Epithelial cell of esophagus (primary cell): Measurements from ENCODE around the gene DEFB112.

DNA sequence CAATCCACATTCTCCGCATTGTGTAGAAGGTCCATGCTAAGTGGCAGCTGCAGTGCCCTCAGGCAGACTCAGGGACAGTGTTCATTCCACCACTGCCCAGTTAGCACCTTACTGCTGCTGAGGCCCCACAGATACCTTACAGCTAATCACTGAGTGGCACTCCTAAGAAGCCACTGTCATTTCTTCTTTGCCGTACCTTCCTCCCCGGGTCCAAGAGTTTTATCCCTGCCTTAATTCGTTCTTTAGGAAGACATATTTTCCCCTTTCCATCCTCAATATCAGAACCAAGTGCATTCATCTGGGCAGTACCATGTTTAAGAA, 156.7 kb downstream of the RCAN2 start:
- RRBS, result no CpG with 5 or more reads among the region's 4 CpGs

- RRBS, result no CpG with 5 or more reads among the region's 2 CpGs
Observed at GRCh38 chr6:46513533-46513947, 22.3 kb upstream of the RCAN2 start.

GRCh38 chr6:46832182-46832385, 38.9 kb downstream of the MEP1A start:
- RRBS, result no CpG with 5 or more reads among the region's 3 CpGs

DNA sequence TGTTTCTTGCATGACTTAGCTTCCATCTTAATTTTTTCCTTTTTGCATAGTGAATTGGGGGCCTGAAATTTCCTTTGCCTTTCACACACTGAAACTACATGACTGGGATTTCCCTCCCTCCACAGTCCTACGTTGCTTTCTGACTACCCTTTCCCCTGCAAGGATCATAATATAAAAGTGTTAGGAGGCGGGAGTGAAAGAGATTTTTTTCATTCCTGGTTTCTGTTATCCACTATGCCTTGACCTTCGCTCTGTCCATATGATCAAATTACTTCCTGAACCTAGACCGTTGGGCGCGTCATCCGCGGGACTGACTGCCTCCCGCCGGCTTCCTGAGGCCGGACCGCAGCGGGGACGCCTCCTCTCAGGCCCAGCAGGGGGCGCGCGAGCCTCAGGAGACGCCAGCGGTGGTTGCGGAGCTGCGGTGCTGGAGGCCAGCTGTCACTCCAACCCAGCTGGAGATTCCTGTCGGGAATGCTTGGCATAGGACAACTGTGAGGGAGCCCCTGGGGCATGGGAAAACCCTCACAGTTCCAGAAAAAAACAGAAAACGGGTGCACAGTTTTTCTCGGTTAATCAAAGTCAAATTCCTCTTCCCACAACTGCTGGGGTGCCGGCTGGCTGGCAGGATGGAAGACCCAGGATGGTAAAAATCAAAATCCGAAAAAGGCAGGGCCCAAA, 55.7 kb downstream of the MEP1A start:
- RRBS, result no CpG with 5 or more reads among the region's 26 CpGs

DNA sequence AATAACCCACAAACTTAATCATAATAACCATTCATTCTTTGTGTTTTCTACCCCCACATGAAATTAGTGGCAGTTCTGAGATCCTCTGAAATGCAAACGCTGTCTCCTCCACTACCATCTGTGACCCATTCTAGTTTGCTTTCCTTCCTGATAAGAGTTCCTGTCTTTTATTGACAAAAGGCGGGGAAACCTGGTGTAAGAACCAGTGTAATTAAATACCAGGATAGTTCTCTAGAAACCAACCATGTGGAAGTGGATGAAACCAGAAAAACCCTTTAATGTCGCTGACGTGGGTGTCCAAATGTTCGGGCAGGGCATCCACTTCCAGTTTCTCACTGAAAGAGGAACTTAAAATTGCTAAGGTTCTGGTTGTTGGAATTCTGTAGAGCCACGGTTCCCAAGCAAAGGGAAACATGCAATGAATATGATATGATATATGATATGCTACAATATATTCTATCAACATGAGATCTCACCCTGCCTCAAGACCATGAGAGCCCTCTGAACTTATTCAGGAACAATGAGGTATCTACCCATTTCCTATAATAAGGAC, 79.1 kb downstream of the TNFRSF21 start:
- RRBS, result no CpG with 5 or more reads among the region's 6 CpGs

GRCh38 chr6:47242006-47243047, 67.4 kb downstream of the TNFRSF21 start:
- RRBS, result no CpG with 5 or more reads among the region's 14 CpGs

DNA sequence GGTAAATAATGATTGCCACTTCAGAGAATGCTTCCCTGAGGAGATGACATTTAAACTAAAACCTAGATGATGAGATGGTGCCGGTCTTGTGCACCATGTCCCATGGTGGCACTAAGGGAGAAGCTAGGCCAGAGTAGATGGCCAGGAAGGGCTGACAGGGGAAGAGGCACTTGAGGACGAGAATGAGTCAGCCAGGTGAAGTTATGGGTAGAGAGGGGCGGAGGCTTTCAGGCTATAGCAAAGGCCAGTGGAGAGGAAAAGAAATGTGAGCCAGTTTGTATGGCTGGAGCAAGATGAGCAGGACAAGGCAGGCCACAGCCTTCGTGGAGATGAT, 44.7 kb upstream of the ADGRF4 start:
- RRBS, result no CpG with 5 or more reads among the region's 4 CpGs

- RRBS, result no CpG with 5 or more reads among the region's 1 CpG
Observed at GRCh38 chr6:48357268-48357601, 246.2 kb upstream of the PTCHD4 start.

DNA sequence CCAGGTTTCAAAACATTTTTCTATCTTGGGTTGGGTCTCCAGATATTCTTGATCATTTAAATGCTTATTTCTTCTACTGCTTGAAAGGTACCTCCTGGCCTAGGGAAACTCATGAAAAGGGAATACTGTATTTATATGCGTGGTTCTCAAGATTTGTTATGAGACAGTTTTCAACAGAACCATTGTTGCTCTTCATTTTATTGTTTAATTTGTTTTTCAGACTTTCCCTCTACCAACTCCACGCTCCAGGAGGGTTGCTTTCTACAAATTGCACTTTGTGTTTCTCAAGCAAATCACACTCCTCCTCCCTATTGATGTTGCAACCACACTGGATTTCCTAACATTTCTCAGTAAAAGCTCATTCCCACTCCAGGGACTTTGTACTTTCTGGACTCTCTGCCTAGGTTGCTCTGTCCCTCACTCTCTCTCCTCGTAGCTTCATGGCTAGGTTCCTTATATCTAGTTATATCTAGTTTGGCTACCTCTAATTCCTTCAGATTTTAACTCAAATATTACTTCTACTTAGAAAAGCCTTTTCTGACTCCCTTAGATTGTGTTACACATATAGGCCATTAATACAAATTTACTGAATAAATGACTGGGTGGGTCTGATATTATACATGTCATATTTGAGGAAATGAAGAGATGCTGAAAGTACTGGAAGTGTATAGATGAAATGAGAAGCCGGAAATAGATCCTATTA, 20.3 kb downstream of the PGK2 start:
- RRBS, result no CpG with 5 or more reads among the region's 4 CpGs

DNA sequence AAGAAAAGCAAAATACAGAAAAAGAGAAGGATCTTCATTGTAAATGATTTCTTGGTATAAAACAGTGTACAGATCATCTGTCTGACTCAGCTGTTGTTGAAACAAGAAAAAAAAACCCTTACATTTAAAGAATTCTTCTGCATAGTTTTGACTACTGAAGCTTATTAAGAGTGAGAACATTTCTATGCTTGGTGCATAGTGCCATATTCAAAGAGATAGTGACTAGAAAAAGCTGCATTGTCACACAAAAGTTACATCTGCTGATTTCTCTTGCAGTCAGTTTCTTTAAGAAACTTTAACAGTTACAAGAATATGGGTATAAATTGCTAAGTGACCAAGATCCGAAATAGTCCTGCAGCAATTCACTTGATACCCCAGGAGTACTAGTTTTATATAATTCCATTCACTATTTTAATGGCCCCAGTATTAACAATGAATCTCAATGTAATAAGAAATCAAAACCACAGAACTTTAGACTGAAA, at the start of gene DEFB112:
Gene DEFB112, minus strand, starts transcription at position 98 of the 482 bp plus-strand sequence.
- RRBS, result no CpG with 5 or more reads among the region's 1 CpG

DNA sequence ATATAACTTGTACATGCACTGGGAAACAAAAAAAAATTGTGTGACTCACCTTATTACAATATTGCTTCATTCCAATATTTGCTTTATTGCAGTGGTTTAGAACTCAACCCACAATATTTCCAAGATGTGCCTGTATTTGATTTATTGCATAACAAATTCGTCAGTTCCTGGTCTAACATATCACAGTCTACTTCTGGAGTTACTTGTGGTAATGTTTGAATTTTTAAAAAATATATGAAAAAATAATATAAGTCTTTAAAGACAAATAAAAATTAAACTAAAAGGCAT, 42.0 kb upstream of the DEFB112 start:
- RRBS, result no CpG with 5 or more reads among the region's 1 CpG

GRCh38 chr6:50842706-50843310, 24.1 kb downstream of the TFAP2B start:
- RRBS, result 21% methylated on average over 10 of the region's 36 CpGs

DNA sequence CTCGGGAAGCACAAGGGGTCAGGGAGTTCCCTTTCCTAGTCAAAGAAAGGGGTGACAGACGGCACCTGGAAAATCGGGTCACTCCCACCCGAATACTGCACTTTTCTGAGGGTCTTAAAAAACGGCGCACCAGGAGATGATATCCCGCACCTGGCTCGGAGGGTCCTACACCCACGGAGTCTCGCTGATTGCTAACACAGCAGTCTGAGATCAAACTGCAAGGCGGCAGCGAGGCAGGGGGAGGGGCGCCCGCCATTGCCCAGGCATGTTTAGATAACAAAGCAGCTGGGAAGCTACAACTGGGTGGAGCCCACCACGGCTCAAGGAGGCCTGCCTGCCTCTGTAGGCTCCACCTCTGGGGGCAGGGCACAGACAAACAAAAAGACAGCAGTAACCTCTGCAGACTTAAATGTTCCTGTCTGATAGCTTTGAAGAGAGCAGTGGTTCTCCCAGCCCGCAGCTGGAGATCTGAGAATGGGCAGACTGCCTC, 303.0 kb downstream of the TFAP2B start:
- RRBS, result no CpG with 5 or more reads among the region's 16 CpGs

DNA sequence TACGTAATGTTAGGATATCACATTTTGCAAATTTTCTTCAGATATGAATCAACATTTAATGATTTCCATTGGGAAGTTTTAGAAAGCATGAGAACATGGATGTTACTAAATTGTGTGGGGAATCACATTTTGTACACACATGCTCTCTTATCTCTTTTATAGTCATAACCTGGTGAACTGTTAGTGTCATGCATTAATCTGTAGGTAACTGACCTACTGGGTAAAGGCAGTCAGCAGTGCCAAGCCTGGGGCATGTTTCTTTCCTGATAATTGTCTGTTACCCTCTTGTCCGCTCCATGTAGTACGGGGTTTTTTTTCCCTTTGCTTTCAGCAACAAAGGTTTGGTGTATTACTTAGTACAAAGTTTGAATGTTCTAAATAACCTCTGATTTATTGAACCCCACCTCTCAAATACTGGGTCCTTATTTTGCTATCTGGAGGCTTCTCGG, 498.9 kb downstream of the TFAP2B start:
- RRBS, result no CpG with 5 or more reads among the region's 4 CpGs

DNA sequence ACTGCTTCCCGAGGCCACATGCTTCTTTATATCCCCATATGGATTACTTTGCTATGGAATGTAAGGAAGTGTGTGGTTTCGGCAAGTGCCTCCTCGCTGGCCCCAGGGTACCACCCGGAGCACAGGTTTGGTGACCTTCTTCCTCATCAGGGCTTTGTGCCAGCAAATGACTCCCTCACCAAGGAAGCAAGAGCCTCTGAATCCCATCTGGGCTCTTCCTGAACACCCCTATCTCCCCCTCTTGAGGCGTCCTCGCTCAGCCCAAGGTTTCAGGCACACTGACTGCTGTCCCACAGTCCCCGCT, 41.9 kb upstream of the IL17A start:
- RRBS, result no CpG with 5 or more reads among the region's 7 CpGs

- RRBS, result no CpG with 5 or more reads among the region's 4 CpGs
Observed at GRCh38 chr6:52244530-52244817, 174 bp upstream of the IL17F start.

DNA sequence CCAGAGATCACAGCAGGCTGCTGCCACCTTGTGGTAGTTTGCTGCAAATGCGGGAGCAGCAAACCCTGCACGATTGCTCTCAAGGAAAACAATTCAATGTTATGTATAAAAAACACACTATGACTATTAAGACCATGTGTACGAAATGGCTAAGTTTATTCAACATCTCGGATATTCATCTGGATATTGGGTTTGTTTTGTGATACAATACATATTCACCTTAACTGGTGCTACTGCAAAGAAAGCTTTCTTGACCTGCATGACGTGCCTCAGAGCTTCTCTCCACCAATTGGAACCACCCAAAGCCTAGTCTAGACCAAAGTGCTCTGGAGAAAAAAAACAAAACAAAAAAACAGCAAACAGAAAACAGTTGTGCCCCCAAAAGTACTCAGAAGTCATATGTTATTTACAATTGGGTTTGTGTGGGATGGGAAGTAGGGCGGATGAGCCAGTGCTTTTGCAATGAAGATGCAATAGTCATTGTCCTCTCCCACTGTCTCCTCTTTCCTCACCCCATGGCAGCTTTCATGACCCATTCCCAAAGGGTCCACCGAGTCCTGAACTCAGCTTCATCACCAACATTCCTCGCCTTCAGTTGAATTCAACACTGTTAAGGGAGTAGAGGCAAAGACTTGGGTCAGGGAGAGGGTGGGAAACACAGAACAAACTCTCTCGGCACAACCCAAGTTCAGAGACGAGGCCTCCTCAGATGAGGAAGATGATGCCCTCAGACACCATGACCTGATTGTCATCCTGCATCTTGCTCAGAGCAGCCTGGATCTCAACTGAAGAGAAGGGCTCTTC, 19.8 kb upstream of the IL17F start:
- RRBS, result no CpG with 5 or more reads among the region's 10 CpGs

- RRBS, result no CpG with 5 or more reads among the region's 5 CpGs
Observed at GRCh38 chr6:52330580-52331058, 31.3 kb upstream of the PAQR8 start.

DNA sequence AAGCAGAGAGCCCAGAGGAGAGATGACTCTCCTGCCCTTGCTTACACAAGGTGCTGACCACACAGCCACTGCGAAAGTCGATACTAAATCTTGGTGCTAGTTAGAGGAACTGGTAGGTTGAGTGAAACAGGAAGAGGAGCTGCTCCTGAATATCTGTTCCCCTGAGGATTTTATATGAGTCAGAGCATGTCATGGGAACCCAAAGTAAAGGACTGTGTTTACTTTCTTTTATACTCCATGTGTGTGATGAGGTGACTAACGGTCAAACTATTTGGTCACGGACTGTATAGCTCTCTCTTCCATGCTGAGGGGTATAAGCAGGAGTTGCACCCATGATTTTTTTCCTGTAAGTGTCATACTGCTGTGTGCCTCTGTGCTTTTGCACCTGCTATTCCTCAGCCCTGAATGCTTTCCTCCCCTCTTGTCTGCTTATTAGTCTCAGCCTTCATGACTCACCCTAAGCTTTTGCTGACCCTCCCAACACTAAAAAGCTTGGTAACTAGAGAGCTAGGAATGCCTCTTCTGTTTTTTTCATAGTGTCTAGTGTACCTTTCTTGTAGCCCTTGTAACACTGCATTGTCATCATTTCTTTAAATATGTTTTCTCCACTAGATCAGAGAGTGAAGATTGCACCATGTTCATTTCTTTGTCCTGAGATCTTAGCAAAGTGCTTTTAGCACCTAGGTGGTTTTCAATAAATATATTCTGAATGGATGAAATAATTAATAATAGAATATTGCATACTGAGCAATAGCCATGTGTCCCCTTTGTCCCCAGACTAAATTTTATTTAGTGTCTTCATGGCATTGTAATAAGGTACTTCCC, 9.4 kb upstream of the PAQR8 start:
- RRBS, result no CpG with 5 or more reads among the region's 4 CpGs

- RRBS, result no CpG with 5 or more reads among the region's 8 CpGs
Observed at GRCh38 chr6:52515816-52516649, 60.8 kb downstream of the TRAM2 start.